ENCODE measurements around a stretch of chr7.

- PRO-cap = no peak
Observed at GRCh38 chr7:2565033-2565455, 6.3 kb downstream of the IQCE start.

- PRO-cap = no peak
Observed at GRCh38 chr7:2585996-2586548, 27.3 kb downstream of the IQCE start.

- PRO-cap = no peak
Observed at GRCh38 chr7:2589729-2590250, 31.0 kb downstream of the IQCE start.

GRCh38 chr7:2616903-2617915 is 14.6 kb upstream of the TTYH3 start:
- PRO-cap = no peak

- PRO-cap = no peak
Observed at GRCh38 chr7:2633819-2634903, 2.4 kb downstream of the TTYH3 start.

GRCh38 chr7:2645019-2645719 is 13.4 kb downstream of the TTYH3 start:
- PRO-cap = no peak

GRCh38 chr7:2720685-2721453 is 32.9 kb downstream of the AMZ1 start:
- PRO-cap = no peak

GRCh38 chr7:2734541-2734661 is 46.4 kb downstream of the AMZ1 start:
- PRO-cap = no peak

DNA sequence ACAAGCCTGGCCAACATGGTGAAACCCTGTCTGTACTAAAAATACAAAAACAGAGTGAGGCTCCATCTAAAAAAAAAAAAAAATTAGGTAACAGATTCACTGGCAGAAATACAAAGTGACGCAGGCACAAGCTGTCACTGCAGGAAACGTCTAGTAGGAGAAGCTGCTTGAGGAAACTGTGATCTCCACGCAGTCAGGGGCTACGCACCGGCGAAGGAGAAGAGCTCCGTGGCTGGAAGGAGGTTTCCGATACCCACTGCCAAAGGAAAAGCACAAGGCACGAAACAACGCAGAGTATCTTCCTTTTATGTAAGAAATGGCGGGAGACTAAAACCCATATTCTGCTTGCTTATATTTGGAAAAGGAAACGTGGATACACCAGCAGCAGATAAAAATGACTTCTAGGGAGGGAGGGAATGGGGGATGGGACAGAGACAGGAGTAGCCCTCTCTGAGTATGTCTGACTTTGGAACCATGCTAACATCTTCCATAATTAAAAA is 50.3 kb downstream of the AMZ1 start:
- PRO-cap = unidirectional peak, plus-strand start at position 179 of the sequence

DNA sequence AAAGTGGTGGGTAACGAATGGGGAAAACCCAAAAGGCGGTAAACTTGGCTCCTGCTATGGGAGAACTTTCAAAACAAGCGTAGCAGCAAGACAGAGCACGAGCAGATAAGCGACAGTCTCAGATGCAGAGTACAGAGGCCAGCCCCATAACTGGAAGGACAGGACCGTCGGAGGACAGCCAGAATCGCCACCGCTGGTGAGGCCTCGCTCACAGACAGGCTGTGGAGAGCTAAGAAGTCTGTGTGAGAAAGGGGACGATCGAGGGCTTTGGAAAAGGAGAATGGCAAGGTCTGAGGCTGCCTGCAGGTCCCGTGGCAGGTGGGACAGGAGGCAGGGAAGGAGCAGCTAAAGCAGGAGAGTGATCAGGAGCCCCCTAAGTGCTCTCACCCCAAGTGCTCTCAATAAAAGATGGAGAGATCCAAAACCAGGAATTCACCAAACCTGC is 41.0 kb downstream of the GNA12 start:
- PRO-cap = no peak

GRCh38 chr7:2805239-2805758 is 38.8 kb downstream of the GNA12 start:
- PRO-cap = no peak

GRCh38 chr7:2820479-2820993 is 23.6 kb downstream of the GNA12 start:
- PRO-cap = no peak

DNA sequence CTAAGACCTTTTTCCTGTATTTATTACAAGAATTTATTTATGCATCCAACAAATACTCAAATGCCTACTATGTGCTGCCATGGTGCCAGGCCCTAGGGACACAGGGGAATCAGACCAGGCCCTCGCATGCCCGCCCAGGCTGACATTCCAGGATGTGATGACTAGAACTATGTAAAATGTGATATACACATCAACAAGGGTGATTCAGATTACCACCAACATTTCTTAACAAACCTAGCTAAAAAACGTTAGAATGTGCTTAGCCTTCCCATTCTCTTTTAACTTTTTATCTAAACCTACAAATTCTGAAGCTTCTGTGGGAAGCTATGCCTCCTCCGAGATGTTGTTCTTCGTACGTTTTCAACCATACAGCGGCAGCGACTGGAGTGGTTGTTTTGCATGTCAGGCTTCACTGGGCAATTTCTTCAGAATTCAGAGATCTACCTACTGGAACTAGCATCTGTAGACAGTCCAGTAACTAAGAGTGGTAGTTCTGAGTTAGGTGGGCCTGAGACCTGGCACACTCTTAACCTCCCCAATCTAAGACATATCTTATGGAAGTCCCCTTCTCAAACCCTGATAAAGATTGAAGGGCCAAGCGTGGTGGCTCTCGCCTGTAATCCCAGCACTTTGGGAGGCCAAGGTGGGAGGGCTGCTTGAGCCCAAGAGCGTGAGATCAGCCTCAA is 22.1 kb downstream of the GNA12 start:
- PRO-cap = no peak

DNA sequence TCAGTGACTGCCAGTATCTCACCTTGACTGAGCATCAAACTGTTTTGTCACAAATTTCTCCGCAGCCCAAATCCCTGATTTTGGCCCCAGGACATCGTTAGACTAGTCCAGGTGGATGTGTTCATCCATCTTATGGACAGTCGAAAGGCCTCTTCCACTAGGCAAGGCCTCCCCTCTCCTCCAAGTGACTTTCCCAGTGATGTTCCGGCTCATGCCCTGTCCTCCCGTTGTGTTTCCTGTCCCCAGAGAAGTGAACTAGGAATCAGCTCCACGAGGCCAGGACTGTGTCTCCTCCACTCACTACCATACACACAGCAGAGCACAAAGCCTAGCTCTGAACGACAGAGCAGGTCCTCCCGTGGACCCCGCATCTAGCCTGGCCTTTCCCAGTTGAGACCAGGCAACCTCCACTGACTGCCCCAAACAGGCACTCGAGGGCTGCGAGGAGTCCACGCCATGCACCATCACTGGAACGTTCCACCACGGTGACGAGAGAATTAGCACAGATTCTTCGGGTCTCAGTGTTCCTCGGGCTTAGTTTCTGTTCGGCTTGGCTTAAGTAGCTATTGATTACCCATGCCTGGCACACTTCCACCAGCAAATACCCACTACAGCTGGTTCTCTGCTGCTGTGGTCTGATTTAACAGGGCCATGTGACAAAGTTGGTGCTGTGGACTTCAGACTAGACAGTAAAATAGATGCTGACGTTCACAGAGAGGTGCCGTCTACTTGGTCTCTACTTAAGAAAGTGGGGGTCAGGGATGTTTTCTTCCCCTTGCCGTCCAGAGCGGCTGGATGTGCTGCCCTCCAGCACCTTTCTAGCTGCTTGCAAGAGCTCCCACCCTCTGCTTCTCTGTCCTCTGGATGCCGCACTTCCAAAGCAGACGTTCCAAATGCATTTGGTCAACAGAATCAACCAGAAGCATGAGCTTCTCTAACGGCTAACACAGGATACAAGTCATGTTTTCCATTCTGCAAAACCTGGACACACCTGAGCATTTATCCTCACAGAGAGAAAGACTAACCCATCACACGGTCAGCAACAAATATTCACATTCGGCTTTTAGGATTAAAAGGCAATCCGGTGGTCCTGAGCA is 11.7 kb downstream of the GNA12 start:
- PRO-cap = no peak

DNA sequence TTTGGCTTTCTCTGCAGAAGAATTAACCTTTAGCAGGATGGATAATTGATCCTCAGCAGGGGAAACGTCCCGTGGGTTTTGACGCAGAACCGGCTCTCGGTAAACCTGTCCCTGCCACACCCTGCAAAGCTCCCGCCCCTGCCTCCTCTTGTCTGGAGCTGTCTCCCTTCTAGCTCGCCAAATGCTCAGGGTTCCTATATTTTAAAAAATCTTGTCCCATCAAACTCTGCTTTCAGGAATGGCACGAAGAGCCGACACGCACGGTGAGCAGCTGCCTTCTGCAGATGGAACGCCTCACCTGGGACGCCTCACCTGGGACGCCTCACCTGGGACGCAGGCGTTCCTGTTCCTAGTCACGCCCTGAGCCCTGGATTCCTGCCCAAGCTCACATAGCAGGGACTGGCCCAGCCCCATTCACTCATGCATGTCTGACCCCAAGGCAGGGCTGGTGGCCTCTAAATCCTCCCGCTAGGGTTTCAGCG is 49.9 kb downstream of the CARD11 start:
- PRO-cap = no peak

- PRO-cap = no peak
Observed at GRCh38 chr7:3120685-3121029, 77.0 kb upstream of the CARD11 start.

GRCh38 chr7:3158228-3158795 is 114.6 kb upstream of the CARD11 start:
- PRO-cap = no peak

DNA sequence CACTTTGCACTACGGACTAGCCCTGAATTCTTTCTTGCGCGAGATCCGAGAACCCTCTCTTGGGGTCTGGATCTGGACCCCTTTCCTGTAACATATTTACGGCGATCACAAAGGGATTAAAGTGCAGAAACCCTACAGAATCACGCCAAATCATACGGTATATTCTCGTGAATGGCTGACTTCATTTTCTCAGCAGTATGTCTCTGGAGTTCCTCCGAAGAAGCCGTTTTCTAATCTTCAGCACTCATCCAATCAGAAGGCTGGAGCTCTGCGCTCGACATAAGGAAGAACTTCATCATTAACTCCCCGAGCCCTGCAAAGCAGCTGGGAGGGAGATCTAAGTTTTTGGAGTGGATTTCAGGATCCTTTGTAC is 40.8 kb upstream of the SDK1 start:
- PRO-cap = no peak

DNA sequence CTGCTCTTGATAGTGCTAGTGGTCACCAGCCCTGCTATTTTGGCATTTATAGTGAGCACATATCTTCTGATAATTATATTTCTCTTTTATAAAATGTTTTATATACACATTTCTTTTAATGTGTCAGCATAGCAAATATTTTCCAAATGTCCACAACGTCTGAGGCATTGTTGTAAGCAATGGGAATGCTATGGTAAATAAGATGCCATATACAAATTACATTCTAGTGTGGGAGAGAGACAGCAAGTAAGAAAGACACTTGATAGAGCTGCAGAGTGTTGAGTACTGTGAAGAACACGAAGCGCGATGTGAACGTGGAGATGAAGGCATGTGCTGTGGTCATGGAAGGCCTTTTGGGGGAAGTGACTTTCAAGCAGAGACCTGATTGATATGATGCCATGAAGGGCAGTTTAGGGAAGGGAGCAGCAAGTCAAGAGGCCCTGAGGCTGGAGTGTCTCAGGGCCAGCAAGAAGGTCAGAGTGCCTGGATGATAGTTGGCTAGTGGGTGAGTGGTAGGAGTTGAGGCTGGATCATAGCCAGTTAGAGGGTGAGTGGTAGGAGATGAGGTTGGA is 226.1 kb downstream of the SDK1 start:
- PRO-cap = no peak

DNA sequence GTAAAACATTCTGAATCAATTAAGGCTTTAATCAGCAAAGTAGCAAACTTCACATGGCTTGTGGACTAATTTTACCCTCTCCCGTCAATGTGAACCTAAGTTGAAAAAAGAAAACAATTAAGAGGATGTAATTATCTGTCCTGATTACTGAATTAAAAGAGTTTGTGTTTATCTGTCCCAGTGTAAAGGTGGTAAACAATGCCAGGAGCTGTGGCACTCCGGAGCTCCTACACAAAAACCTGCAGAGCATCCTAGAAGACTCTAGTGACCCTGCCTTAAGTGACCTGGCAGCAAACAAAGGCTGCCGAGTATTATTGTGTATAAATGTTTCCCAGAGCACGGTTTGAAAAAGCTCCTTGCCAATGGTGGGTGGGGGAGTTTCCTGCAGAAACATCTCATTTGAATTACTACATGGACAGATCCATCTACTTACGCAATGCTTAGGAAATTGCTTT is 560.7 kb downstream of the SDK1 start:
- PRO-cap = no peak